Transverse colon (tissue), 4 donors: Measurements from ENCODE around the genes ADARB2 and PFKP.

- PRO-cap: no peak
- RAMPAGE, long total RNA, 4 experiments: no peak in any of the 4 experiments
Measured at GRCh38 chr10:73425-74286, 24.6 kb upstream of the TUBB8 start.

DNA sequence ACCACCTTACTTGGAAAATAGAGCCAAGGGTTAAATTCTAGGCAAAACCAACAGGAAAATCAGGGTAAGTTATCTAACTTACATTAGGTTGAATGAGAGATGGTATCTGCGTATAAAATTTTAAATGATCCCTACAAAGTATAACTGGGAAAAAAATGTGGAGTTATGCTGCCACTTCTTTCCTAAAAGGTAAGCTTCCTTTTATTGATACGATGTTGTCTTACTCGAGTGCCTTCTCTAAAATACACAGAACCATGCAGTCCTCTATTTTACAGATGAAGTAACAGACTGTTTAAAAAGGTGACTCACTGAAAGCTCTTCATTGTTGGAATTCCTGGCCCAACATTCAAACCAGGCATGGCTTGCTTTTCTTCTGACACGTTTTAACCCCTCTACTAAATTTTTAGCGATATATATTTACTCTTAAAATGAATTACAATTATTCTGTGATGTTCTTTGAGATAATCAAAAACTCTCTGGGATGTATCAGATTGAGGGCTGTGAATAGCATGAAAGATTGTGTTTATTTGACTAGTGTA is 1.8 kb upstream of the ZMYND11 start:
- PRO-cap: no peak
- RAMPAGE, long total RNA, 4 experiments: no peak in any of the 4 experiments

DNA sequence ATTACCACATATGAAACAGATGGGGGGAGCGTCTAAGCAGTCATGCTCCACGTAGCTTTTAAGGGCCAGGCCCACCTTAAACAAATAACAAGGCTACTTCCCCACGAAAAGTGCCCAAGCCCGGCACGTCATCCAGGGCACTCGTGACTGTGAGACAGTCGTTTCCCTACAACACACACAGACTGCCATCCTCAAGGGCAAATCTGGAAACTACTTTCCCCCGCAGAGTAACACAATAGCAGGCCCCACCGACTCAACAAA is 251.5 kb downstream of the ZMYND11 start:
- PRO-cap: no peak
- RAMPAGE, long total RNA, 4 experiments: no peak in any of the 4 experiments

GRCh38 chr10:435934-436749 is 253.3 kb downstream of the DIP2C start:
- PRO-cap: no peak
- RAMPAGE, long total RNA, 4 experiments: no peak in any of the 4 experiments

DNA sequence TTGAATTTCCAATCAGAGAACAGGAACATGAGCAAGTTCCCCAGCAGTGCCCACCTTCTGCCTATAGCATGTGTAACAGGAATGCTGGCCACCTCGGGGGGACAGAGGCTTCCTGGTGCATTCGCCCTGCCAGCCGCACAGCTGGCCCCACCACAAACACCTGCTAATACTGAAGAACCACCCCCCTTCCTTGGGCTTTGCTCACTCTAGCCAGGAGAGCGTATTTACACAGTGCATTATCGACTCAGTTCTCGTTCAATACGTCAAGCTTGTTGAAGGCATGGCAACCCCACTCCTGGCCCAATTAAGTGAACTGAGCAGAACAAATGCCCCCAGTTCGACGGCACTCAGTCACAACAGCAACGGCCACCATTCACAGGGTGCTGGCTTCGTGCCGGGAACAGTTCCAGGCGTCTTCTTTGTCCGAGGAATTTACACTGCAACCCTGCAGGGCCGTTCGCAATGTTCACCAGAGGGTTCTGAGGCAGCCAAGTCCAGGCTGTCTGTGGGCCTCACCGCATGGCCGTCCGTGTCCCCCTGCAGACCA is 175.4 kb downstream of the DIP2C start:
- PRO-cap: no peak
- RAMPAGE, long total RNA, 4 experiments: no peak in any of the 4 experiments

GRCh38 chr10:561689-562239 is 127.7 kb downstream of the DIP2C start:
- PRO-cap: no peak
- RAMPAGE, long total RNA, 4 experiments: no peak in any of the 4 experiments

- PRO-cap: no peak
- RAMPAGE, long total RNA, 4 experiments: no peak in any of the 4 experiments
Measured at GRCh38 chr10:663695-664689, 25.5 kb downstream of the DIP2C start.

DNA sequence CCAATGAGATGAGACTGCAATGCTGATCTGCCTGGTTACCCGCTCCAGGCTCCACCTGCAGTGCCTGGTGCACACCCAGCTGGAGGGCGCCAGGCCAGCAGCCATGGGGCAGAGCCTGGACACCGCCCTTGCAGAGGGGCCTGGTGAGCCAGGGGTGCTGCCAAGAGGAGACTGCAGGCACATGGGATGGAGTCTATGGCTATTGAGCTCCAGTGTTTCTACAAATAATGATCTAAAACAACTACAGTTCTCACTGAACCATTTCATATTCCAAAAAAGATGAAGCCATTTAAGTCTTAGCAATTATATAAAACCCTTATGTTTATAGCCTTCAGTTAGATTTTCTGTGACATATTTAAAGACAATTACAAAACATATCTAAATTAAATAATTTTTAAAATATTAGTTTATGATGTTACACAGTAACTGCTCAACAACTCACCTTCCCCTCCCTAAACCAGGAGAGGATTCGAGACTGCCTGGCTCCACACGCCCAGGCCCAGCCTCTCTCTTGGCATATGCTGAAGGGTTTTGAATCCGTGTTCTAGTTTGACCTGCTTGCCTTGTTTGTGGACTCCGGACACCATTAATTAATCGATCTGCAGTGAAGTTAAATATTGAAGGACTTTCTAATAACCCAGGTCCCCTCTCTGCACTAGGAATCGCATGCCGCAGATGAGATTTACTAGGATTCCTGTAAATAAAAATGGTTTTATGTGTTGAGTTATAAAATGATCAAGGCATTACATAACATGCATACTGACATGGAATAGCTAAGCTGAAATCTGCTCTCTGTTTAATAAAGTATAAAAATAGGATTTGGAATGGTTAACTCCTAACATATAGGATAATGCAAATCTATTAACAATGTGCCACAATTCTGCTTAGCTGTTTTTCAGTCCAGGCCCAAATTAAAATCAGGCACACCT is 106.6 kb downstream of the LARP4B start:
- PRO-cap: no peak
- RAMPAGE, long total RNA, 4 experiments: start-site peak on the minus strand in 1 of 4 experiments, centred at position 503 of the sequence, 26 reads per replicate

DNA sequence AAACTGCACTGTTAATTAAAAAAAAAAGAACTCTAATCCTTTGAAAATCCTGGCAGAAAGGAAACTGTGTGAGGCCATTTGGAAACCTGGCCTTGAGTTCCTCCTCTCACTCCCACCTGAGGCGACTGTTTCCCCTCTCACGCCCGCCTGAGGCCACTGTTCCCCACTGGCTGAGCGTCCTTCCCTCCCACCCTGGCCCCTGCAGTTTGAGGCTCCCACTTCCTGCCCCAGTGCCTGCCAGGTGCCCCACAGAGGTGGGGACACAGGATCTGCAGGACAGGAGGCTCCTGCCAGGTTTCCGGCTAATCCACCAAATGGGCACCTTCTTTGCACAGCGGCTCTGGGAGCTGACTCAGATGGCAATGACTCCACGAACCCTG is 24.3 kb upstream of the LARP4B start:
- PRO-cap: no peak
- RAMPAGE, long total RNA, 4 experiments: no peak in any of the 4 experiments

- PRO-cap: no peak
- RAMPAGE, long total RNA, 4 experiments: no peak in any of the 4 experiments
Measured at GRCh38 chr10:1033599-1034008, 7.9 kb upstream of the IDI2 start.

DNA sequence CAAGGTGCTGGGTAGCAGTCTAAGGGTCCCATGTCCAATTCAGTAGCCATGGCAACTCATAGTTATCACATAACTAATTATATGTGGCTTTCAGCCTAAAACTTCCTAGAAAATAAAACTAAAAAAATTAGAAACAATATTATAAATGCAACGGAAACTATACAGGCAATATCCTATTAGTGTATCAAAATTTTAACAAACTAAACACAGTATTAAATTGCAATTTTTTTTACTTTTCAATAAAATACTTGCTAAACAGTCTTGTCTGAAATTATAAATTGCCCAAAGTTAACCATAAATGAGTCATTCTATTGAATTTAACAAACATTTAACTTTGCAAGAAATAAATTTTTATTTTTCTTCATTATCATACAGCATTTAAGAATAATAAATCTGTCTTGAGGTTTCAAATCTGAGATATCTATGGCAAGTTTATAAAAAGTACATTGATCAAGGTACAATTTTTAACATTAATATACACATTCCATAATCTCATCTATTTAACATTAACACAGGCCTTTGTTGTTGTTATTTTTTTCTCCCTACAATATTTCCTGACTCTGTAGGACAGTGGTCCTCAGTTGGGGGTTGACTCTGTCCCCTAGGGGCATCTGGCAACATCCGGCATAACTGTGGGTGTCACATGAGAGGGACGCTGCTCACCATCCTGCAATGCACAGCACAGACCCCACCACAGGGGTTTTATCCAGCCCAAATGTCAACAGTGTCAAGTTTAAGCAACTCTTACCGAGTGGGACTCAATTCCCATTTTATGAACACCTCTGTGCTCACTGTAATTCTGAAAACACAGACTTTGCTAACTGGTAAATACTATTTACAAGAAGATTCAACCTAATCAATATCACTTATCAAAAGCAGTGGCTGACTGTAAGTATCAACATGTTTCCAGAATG is 9.0 kb downstream of the IDI1 start:
- PRO-cap: no peak
- RAMPAGE, long total RNA, 4 experiments: no peak in any of the 4 experiments

GRCh38 chr10:1047376-1047863 is 1.5 kb downstream of the IDI1 start:
- PRO-cap: no peak
- RAMPAGE, long total RNA, 4 experiments: no peak in any of the 4 experiments

- PRO-cap: bidirectional peak, plus-strand start at chr10:1049095, minus-strand start at chr10:1048915
- RAMPAGE, long total RNA, 4 experiments: start-site peak on the minus strand in 3 of 4 experiments, at chr10:1048882-1048942 at its widest, 92 to 391 reads per replicate
Measured at GRCh38 chr10:1048827-1048983, 214 bp downstream of the IDI1 start.

- PRO-cap: unidirectional peak, minus-strand start at chr10:1058211
- RAMPAGE, long total RNA, 4 experiments: no peak in any of the 4 experiments
Measured at GRCh38 chr10:1057829-1058302, 1.7 kb downstream of the WDR37 start.

DNA sequence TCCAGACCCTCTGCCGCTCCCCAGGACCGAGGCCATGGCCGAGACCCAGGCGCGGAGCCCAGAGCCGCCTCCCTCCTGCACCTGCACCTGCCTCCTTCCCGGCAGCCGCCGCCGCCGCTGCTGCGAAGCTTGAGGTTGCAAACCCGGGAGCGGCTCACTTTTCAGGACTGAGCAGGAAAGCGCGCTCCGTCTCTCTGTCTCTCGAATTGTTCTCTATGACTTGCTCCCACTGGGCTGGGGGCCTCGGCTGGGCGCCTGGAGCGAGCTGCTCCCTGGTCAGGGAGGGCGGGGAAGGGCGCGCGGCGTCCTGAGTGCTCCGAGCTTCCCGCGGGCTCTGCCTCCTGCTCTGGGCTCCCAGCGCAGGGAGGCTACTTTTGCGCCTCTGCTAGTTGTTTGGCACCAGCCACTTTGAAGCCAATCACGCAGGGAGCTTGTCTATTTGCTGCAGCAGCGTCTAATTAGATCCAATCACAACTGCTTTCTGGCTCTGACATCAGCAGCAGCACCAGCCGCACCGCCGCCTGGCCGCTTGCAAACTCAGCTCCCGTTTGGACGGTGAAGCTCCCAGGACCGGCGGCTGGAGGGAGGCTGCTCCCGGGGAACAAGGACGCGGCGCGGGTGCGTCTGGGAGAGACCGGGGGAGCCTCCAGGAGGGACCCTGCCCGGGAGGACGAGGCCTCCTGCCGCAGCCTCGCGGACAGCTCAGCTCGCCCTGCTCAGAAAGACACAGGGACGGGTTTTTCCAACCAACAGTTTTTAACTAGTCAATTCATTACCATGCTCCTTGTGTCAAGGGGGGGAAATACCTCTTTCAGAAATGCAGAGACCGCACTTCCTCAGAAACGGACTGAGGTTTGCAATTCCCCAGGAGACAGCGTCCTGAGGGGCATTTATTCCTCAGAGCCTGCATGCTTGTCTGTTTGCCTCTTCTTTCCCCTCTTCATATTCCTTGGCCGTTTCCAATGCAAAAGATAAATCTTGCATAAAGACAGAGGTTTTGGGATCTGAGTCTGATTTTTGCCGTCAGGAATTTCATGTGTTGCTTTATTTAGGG is at the start of gene ADARB2:
TSS of gene ADARB2 (minus strand) at position 411 of the 1,054 bp plus-strand sequence.
- PRO-cap: unidirectional peak, minus-strand start at position 348 of the sequence
- RAMPAGE, long total RNA, 4 experiments: no peak in any of the 4 experiments

DNA sequence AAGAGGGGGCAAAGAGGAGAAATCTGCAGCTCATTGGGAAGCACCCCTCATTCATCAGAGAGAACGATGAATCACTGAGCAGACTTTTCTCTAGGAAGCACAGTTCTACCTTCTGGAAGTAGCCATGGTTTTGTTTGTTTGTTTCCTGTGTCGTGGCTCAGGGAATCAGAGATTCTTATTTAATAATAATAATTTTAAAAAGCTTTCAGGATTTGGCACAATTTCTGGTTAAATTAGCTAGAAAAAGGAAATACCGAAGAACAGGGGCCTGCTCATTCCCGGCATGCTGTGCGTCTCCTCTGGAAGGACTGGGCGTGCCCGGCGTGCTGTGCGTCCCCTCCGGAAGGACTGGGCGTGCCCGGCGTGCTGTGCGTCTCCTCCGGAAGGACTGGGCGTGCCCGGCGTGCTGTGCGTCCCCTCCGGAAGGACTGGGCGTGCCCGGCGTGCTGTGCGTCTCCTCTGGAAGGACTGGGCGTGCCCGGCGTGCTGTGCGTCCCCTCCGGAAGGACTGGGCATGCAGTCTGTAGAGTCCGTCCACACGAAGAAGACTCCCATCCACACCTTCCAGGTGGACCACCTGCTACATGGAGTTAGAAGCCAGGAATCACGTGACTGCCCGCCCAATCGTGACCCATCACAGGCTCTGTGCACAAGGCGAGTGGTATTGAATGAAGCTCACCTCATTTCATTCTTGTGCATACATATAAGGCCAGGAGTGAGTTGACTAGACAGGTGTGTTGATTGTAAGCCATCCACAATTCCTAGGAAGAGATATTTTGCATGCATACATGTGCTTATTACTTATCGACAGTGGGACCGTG is 577.7 kb upstream of the ADARB2 start:
- PRO-cap: no peak
- RAMPAGE, long total RNA, 4 experiments: no peak in any of the 4 experiments

DNA sequence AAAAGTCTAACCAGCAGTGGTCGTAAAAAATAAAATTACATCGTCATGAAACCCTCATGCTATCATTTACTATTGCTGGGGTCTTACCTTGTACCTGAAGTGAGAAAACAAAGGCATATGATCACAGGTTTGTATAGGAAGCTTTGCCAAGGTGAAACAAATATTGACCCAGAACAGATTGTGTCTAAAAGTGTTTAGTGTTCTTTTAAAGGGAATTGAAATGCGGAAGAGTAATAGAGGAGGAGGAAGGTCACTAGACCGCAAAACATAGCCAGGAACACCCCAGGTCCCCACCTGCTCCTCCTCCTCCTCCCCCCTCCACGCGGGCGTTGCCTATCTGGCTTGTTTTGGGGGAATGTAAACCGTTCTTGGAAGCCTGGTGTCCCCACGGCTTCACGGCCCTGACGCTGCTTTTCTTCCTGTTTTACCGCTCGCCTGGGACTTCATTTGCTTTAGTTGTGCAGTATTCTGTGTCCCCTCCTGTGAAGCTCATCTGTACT is 81.0 kb upstream of the PFKP start:
- PRO-cap: unidirectional peak, plus-strand start at position 365 of the sequence
- RAMPAGE, long total RNA, 4 experiments: no peak in any of the 4 experiments

DNA sequence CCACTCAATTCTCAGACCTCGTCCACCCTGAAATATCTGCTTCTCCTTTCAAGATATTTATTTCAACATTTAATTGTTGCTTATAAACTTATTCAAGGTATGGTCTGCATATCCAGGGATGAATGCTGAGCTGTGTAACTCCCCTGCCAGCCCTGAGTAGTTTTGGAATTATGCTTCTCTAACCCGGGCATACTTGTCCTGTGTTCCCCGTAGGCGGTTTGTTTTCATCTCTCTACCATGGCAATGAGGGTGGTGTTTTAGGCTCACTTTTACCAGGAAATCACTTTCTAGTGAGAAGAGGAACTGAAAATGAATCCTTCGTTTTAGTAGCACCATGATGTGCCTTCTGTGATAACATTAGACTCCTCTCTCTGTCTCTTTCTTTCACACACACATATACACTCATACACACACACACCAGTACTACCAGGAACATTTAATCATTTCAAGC is 31.3 kb upstream of the PFKP start:
- PRO-cap: no peak
- RAMPAGE, long total RNA, 4 experiments: no peak in any of the 4 experiments

- PRO-cap: bidirectional peak, plus-strand start at chr10:3067548, minus-strand start at chr10:3067426
- RAMPAGE, long total RNA, 4 experiments: start-site peak on the plus strand in 3 of 4 experiments, at chr10:3067490-3067634 at its widest, 43 to 374 reads per replicate
Measured at GRCh38 chr10:3066685-3067749, at the start of gene PFKP. PFKP (plus strand) TSS chr10:3067548.

- PRO-cap: no peak
- RAMPAGE, long total RNA, 4 experiments: no peak in any of the 4 experiments
Measured at GRCh38 chr10:3136220-3137035, 36.2 kb downstream of the PITRM1 start.